Pulmonary artery (tissue), 1 donor: ENCODE data around the genes ZDHHC23 and CCDC191.

GRCh38 chr3:112812877-112813167 lies 33.8 kb downstream of the CD200R1L start:
- PRO-cap: no peak

GRCh38 chr3:113051298-113051584 lies 31.8 kb upstream of the NEPRO start:
- PRO-cap: no peak

DNA sequence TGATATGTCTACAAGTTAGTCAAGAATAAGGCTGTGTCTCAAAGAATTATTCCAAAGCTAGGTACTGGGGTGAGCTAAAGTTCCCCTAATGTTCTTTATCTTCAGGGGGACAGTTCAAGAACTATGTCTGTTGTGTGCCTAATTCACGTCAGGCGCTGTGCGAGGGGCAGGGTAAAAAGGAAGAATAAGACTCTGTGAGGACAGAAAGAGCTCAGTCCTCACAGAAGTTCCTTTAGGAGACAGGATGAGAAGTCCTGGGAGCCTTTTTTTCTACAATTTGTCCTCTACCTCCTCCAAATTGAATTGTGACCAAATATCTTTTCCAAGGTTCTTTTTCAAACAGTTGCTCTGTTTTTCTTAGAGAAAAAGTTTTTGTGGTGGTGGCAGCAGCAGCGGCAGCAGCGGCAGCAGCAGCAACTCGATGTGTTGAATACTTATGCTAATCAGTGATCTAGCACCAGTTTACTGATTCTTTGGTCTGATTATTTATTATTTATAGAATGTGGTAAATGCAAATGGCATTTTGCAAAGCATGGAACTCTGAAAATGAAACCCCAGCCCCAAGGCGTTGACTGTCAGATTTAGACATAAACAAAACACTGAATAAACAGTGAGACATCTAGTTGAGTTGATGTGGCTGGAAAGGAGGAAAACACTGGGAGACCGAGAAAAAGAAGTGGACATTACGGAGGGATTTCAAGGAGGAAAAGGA lies 59.9 kb upstream of the NEPRO start:
- PRO-cap: no peak

GRCh38 chr3:113193776-113194180 lies 17.6 kb upstream of the BOC start:
- PRO-cap: no peak

DNA sequence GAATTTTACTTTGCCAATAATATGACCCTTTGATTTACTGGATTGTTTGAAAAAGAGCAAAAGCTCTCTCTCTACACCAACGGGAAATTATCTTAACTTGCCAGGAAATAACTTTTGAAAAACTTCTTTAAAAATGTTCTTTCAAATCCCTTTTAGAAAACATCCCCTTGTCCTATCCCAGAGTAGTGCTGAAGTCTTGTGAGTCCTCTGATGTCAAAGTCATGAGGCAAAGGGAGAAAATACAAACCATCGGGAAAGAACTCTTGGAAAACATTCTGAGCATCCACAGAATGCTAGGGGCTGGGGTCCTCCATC lies 36.4 kb downstream of the BOC start:
- PRO-cap: no peak

DNA sequence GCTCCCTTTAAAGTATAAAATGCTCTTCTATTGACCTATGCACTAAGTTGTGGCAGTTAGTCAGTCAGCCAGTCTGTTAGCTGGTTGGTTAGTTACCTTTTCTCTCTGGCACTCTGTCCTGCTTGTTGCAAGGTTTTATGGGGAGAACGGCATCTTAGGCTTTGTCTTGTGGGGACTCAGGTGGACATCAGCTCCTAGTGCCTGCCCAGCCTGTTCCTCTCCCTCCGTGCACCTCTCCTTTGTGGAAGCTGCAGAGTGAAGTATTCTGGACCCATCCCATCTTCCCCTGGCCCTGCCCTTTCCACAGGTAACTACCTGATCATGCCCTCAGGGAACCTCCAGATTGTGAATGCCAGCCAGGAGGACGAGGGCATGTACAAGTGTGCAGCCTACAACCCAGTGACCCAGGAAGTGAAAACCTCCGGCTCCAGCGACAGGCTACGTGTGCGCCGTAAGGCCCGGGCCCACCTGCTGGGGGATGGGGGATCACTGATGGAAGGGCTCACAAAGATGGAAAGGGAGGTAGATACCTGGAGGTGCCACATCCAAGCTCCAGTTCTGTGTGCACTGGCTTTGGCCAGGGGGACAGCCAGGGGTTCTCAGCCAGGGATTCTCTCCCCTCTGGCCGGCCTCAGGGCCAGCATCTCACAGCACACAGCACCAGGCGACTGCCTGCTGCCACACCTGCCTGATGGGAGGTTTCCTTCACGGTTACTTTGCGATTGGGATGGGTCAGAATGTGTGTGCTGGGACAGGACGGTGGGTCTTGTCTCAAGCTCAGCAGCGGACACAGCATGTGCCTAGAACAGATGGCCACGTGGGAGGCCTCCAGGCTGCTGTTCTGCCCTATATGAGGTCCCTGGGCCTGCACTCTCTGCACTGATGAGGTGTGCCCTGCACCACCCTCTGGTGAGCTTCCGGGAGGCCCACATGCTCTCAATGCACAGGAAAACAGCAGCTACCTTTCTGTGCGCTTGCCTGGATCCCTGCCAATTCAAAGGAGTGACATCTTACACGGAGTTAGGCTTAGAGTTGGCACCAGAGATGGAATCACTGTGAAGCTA lies 59.5 kb downstream of the BOC start:
- PRO-cap: no peak

DNA sequence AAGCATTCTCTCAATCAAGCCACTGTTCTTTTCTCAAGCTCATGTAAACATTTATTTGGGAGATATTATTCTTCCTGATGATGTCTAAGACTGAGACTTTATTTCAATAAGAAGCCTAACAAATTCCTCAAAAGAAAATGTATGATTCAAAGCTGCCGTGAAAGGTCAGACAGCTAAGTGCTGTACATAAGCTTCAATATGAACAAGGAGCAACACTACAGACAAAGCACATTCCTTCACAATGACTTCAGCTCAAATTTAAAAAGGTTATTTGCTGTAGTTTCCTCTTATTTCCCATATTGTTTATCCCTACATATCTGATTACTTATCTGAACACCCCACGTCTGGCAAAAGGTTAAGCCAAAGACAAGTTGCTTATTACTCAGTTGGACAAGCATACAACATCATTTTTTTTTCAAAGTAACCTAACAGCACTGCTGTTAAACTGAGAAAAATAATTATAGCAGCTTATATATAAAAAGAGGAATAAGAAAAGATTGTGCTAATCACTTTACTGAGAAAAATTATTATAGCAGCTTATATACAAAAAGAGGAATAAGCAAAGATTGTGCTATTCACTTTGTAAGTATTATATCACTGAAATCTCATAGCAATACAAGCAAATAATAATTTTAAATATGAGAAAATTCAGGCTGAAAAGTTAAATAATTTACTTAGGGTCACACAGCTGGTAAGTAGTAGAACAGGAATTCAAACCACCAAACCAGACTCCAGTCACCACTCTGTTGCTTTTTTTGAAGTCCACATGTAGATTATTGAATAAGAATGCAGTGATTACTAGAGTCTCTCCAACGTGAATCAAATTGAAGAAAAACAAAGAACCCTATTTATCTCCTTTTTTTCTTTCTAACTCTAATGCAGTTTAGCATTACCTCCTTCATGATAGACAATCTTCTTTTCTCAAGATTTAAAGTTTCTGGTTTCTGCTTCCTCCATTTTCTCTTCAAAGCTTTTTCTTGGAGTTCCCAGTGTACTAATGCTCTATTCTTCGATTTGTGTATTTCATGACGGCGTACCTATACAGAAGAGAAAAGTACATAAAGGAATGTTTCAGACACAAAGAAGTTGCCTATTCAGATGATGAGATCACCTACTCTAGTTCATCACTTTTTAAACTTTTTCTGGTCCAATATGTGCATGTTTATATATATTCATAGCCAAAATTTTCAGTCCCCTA lies 16.0 kb downstream of the SPICE1 start:
- PRO-cap: no peak

DNA sequence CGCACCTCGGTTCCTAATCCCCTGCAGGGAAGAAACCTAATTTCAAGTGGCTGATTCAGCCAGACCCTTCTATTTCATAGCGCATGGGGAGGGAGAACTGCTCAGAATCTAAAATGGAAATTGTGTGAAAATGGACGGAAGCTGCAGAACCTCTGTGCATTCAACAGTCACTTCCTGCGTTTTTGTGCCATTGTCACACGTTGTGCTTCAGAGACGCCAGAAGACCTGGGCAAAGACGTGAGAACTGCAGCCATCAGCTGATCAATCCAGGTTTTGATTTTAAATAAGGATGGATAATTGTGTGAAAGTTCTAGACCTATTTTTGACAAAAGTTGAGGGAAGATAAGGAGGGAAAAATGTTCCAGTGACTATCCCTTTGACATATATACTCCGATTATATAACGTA lies 1.2 kb downstream of the SIDT1 start:
- PRO-cap: no peak

- PRO-cap: no peak
These were observed 36.7 kb downstream of the ATP6V1A start for GRCh38 chr3:113783496-113783980.

- PRO-cap: bidirectional peak, plus-strand start at chr3:113947961, minus-strand start at chr3:113947776
These were observed at the start of gene ZDHHC23 for GRCh38 chr3:113947596-113948352. Gene ZDHHC23 (plus strand): TSS chr3:113948013.

GRCh38 chr3:113968855-113969398 lies 21.1 kb downstream of the ZDHHC23 start:
- PRO-cap: no peak

GRCh38 chr3:114055995-114057098 lies at the start of gene CCDC191:
Gene CCDC191 (minus strand): TSS chr3:114056526.
- PRO-cap: bidirectional peak, plus-strand start at chr3:114056814, minus-strand start at chr3:114056517

GRCh38 chr3:114152417-114153201 lies 26.2 kb downstream of the DRD3 start:
- PRO-cap: unidirectional peak, minus-strand start at chr3:114153033

DNA sequence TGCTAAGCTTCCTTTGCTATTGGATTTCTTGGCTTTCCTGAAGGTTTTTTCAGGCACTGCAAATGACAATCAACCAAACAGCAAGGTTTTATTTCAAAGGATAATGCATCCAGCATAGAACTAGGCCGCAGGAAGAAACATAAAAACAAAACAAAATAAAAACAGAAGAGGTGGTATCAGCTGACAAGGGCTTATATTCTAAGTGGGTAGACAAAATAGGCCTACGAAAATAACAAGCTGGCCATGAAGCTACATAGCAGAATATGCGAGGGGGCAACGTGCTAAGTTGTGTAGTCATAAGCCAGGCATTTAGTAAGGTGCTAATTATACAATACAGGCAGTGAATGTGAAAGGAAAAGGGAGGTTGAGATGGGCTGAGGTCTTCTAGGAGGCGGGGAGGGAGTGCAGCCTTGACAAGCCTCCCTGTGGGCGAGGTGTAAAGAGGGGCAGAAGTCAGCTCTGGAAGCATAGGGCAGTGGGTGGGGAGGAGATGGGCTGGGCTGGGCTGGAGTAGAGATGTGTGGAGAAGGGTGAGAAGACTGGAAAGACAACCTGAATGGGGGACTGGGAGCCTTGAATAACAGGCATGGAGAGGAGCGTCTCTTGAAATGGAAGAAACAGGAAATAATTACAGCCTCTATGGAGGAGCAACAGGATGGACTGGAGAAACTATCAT lies 1.1 kb downstream of the TIGIT start:
- PRO-cap: no peak

DNA sequence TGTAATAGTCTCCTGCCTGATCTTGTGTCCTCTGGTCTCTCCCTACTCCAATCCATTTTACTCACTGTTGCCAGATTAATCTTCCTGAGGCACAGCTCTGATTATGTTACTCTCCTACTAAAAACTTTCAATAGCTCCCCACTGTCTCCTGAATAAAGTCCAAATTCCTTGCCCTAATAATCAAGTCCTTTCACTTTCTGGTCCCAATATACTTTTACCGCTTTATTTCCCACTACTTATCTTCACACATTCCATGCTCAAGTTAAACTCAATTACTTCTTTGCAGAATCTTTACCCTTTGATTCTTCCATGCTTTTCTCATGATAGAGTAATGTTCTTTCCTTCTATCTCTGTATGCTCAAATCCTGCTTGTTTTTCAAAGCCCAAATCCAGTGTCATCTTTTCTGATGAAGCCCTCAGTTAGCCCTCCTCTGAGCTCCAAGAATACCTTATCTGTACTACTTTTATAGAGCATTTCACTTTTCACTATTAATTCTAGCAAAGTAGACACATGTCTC lies 181.1 kb downstream of the TIGIT start:
- PRO-cap: no peak

DNA sequence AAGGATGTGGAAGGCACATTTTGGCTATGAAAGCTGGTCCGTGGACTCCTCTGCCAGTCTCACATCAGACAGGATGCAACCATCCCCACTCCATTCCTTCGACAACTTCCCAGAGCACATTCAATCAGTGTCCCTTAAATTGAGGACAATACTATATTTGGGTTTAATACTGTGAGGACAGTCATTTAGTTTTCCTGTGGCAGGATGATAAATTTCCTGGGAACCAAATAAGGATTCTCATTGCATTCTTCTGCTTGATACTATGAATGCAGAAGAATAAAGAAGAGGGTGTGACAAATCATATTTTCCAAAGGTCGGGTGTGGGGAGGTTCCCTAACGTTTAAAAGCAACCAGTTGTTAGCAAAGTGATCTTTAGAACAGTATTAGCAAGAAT lies 329.4 kb downstream of the TIGIT start:
- PRO-cap: no peak

DNA sequence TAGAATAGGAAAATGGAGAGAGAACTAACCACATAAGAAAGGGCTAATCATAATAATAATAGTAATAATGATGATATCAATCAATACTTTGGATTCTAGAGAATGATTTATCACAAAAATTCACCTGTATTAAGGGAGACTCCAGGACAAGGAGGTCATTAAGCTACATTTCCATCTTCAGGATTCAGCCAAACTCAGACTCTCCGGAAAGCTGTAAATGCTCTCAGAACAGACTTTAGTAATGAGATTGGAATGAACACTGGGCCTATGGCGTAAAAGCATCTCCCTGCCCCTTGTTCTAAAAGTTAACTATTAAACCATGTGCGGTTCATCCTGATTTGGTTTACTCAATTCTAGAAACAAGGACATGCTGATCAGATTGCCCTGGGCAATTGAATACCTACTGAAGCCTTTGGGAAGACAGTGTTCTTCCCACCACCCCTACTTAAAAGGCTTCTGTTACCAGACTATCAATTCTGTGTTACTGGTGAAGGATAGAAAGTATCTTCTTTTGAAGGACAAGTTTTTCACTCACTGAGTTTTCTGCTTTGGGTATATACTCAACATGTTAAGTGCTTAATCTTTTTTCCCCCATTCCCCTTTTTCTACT lies 401.2 kb downstream of the ZBTB20 start:
- PRO-cap: no peak

DNA sequence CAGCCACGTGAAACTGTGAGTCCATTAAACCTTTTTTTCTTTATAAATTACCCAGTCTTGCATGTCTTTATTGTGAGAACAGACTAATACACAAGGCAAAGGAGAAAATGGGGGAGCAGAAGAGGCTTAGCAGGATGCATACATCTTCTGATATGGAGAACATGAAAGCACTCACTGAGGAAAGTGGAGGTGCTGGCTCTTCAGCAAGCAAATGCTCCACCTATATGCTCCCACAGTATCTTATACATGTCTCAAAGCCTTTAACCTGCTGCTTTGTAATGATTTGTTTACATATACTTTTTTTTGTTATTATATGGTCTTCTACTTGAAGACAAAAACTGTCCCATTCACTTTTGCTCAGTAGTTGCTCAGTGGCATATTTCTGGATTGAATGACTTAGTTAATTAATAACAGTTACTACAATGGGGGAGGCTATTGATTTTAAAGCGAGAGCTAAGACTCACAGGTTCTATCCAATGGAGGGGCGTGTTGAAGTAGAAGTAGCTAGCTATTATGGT lies 365.1 kb downstream of the ZBTB20 start:
- PRO-cap: no peak

- PRO-cap: no peak
These were observed 47.6 kb downstream of the ZBTB20 start for GRCh38 chr3:115099429-115100009.

DNA sequence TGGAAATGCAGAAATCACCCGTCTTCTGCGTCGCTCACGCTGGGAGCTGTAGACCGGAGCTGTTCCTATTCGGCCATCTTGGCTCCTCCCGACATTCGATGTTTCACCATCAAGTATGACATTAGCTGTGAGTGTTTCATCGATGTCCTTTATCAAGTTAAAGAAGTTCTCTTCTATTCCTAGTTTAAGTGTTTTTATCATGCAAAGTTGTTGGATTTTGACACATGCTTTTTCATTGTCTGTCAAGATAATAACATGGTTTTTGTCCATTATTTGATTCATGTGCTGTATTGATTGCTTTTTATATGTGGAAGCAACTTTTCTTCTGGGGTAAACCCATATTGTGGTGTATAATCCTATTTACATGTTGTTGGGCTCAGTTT lies 171.3 kb upstream of the ZBTB20 start:
- PRO-cap: no peak